SJSA1 (cell line): ENCODE data around the genes C6orf120 and ERMARD.

- RAMPAGE, long total RNA, result no peak
Measured at GRCh38 chr6:168905466-168906443, 347.9 kb downstream of the THBS2 start.

DNA sequence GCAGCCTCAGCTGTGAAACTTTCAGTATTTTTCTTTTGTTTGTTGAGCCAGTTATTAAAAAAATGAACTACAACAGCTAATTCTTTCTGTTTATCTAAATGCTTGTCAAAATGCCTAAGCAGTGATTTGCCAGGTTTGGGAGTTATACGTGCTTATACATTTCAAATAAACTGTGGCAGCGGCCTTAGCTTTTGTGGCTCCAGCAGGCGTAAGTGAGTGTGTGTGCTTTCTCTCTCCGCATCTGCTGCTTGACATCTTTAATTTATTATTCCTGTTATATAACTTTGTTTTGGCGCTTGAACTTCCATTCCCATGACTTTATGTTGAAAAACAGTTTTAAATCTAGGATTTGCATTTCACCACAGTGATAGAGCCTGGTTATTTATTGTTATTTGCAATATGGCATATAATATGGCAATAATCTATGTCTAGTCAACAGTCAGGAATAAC lies 303.5 kb downstream of the THBS2 start:
- RAMPAGE, long total RNA, result no peak

- RAMPAGE, long total RNA, result no peak
Measured at GRCh38 chr6:169172444-169172823, 81.2 kb downstream of the THBS2 start.

DNA sequence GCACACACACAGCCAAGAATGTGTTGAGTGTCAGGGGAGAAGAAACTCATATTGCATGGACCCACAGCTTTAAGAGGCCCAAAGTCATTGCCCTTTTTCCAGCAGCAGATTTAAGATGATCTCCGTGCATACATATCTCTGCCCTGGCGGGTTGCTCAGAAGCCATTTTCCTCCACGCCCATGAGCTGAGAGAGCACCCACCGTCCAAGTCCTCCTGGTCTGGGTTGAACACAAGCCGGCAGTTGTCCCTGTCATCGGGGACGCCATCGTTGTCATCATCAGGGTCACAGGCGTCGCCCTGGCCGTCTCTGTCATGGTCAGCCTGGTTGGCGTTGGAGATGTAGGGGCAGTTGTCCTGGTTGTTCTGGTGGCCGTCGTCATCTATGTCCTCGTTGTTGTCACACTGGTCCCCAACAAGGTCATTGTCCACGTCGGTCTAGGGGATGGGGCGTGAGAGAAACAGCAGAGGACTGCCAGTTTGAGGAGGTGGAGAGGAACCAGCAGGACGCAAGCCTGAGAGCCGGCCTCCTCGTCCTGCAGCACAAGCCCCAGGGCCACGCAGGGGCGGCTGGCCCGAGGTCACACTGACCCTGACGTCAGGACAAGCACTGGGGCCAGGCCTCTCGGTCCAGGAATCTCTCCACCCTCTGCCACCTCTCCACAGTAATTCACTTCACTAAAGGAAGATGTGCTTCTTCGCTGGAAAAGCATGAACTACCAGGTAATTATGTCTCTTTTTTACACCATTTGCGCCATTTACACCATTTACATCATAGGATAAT lies 28.5 kb downstream of the THBS2 start:
- RAMPAGE, long total RNA, result no peak

GRCh38 chr6:169237804-169238050 lies 15.9 kb downstream of the THBS2 start:
- RAMPAGE, long total RNA, result no peak

GRCh38 chr6:169653684-169654135 lies 48.1 kb downstream of the WDR27 start:
- RAMPAGE, long total RNA, result no peak

GRCh38 chr6:169667715-169668387 lies 34.0 kb downstream of the WDR27 start:
- RAMPAGE, long total RNA, result no peak

- RAMPAGE, long total RNA, result no peak
Measured at GRCh38 chr6:169702094-169703087, at the start of gene C6orf120. C6orf120 (plus strand) TSS chr6:169702126.

DNA sequence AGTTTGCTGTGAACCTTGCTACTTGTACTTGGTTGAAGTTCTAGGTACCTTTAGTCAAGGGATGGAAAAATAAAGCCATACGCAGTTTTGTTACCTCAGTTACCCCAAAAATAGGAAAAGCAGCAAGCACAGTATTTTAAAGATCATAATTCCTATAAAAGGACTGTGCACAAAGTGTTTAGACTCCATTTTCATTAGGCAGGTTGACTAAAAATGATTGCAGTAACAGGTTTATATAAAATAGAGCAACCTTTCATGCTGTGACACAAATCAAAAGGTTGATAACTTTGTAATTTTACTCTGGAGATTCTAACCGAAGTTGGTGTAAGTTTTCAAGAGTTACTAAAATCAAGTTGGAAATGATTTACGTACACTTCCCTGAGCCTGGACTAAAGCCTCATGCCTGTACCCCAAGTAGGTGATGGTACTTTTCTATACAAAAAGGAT lies 1.2 kb downstream of the C6orf120 start:
- RAMPAGE, long total RNA, result no peak

- RAMPAGE, long total RNA, result start-site peak on the minus strand at chr6:169751517-169751600, 15 and 5 reads in 2 replicates
Measured at GRCh38 chr6:169751017-169752299, at the start of gene ERMARD. ERMARD (plus strand) TSS chr6:169751622.

GRCh38 chr6:169832147-169832962 lies 80.9 kb downstream of the ERMARD start:
- RAMPAGE, long total RNA, result no peak

- RAMPAGE, long total RNA, result no peak
Measured at GRCh38 chr6:169905413-169905641, 153.9 kb downstream of the ERMARD start.

DNA sequence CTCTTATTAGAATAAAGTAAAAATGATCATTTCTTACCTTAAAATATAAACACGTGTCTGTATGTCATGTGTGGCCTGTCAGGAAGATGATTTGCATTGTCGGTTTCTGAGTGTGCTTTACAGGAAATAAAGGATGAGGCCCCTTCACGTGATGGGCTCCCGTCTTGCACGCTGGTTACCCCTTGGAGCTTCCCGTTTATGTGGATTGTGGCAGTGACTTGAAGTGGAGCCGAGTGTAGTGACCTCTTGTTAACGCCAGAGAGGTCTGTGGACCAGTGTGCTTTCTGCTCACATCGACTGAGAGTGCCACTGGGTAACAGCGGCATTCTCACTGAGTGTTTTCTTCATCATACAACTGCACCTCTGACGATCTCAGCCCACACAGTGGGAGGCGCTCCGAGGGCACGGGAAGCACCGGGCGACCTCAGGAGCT lies 238.6 kb downstream of the ERMARD start:
- RAMPAGE, long total RNA, result no peak

DNA sequence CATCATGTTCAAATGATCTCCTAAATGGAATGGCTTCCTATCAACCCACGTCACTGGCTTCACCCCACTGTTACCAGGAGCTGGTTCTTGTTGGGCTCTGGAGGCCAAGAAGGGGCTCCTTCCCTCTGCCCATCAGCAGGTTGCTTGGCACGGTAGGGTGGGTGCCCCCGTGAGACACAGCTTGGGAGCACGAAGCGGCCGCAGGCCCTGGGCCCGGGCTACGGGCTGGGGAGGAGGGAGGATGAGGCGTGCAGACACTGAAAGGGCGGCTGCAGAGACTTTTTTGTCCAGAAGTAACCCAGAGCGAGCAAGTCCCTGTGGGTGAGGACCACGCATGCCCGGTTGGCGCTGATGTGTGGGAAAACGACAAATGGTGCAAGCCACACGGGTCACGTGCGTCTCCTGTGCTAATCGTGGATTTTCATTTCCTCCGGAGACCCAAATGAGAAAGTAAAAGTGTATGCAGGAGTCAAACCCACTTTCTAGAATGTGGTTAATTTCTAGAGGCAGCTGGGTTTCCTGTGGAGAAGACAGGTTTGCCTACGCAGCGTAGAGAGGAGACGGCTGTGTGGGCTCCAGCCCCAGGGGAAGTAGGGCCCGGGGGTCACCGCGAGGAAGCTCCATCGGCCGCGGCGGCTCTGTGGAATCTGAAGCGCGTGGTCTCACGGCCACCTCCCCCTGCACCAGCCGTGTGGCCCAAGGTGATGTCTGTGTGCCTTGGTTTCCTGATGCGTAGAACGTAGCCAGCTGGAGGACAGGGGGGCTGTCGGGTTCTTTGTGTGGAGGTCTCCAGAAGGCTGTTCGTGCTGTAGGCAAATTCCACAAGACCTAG lies 19.1 kb downstream of the DLL1 start:
- RAMPAGE, long total RNA, result no peak

DNA sequence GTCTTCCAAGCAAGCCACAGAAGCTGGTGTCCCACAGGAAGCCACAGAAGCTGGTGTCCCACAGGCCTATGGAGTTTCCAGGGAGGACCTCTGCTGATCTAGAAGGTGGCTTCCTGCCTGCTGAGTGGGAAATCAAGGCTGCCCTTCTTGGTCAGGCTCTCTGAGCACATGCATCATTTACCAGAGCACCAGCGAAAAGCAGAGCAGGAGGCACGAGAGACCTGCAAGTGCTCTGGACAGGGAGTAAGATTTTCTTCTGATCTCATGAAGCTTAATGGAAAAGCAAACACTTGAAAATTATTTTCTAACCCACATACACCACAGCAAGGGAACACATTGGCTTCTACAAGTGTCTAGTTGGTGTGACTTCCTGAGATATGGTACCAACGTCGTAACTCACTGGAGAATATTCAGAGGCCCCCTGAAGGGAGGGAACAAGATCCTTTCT lies 48.8 kb downstream of the PSMB1 start:
- RAMPAGE, long total RNA, result no peak